Temporal lobe (tissue), 2 donors: ENCODE measurements around the genes OR8D4, OR10S1 and PANX3.

- RAMPAGE, long total RNA: no peak
These were observed 220.7 kb upstream of the BLID start for GRCh38 chr11:122336839-122337053.

GRCh38 chr11:122656160-122657320 lies 1.0 kb downstream of the UBASH3B start:
- RAMPAGE, long total RNA: no peak

- RAMPAGE, long total RNA: no peak
These were observed 17.4 kb downstream of the UBASH3B start for GRCh38 chr11:122672898-122673424.

- RAMPAGE, long total RNA: no peak
These were observed 35.6 kb downstream of the UBASH3B start for GRCh38 chr11:122690773-122691859.

DNA sequence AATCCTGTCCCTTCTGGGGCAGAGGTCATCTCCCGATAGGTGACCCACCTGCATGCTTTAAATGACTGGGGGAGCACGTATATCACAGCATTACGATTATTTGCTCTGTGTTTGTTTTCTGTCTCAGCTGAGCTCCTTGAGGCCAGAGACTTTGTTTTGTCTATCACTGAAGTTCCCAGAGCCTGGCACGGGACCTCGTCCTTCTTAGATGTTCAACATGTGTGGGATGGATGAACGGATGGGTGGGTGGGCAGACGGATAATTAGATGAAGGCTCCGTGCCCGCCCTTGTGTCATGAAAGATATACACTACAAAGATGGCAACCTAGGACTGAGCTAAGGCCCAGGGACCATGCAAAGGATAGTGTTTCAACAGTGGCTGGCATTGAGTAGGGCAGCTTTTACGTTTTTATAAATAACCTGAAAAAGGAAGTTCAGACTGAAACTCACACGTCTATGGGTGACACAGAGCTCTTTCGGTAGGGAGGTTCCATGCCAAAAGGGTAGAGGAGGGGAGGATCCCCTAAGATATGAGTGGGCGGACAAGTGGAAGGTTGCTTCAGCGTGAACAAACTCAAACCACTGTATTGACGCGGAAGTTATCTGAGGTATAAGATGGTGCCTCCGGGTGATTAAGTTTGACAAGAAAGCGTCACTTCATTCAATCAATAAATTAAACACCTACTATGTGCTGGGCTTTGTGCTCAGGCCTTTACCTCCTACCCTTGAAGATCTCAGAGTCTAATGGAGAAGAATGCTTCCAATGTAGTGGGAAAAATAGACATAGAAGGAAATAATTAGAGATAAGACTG lies 90.5 kb downstream of the UBASH3B start:
- RAMPAGE, long total RNA: no peak

DNA sequence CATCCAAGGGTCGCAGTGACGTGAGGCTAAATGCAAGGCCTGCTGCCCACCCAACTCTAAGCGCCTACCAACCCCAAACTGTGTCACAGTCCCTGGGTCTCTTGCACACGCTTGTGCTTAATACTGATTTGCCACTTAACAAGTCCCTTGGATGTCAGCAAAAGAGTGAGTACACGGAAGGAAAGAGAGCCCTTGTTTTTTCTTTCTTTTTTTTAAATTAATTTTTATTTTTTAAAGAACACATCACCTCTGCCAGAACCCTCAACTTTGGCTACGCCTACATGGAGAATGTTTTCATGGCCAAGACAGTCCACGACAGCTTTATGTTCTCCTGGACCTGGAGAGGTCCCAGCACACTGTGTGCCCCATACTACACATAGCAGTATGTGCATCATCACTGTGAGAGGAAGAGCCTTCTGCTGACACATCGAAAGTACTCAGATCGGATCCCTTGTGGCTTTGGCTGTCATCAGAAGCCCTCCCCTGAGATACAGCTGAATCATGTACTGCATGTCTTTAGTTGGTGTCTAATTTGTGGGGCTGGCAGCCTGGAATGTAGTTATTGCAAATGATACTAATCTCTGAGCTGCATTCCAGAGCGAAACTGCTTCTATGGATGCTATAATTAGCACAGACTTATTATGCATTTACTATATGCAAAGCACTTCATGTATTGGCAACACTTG lies 89.5 kb upstream of the CRTAM start:
- RAMPAGE, long total RNA: no peak

DNA sequence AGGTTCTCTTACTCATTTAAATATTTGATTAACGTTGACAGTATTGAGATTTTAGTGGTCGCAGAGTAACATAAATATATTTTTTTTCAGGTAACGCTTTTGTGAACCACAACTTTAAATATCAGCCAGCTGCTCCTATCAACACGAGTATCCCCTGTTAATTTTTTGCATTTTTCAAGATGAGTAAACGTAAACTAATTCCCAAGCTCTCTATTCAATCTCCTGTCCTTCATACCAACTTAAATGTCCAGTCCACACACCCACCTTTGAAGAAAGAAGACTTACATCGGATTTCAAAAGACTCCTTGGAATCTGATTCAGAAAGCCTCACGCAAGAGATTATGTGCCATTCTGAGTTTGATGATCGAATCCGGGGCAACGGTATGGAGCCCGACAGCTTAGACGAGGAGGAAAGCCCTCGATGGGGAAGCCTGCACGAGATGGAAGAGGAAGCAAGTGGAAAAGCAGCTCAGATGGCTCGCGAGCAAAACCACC lies 3.2 kb downstream of the JHY start:
- RAMPAGE, long total RNA: no peak

GRCh38 chr11:123055850-123056407 lies 6.0 kb downstream of the HSPA8 start:
- RAMPAGE, long total RNA: no peak

DNA sequence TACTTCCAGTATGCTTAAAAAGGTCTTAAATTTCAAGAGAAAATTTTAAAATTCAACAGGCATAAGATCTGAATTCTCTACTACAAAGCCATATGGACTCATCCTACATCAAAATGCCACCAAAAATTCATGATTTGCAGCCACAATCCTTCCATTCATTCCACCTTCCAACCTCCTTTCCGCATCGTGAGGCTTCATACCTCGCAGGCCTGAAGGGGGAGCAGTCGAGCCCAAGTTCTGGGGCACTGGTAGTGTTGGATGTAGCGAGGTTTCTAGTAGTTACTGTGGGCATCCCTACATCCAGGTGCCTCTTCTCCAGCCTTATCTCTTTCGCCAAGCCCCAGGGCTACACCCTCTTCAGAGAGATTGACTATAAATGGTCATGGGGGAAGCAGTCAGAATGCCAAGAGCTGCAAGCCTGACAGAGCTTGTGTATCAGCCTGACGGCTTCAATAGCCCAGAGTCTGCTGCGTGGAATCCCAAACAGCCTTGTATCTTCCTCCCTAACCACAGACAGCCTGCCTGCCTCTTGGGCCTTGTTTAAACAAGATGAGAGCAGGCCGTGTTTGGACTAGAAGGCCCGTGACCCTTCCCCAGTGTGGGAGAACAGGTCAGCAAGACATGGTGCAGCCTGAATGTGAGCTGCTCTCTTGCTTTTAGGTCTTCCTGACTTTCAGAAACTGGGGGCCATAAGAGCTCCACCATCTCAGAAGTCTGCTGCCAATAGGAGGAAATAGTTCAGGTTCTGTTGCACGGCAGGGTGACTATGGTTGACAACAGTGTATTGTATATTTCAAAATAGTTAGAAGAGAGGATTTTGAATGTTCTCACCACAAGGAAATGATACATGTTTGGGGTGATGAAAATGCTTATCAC lies 28.8 kb downstream of the CLMP start:
- RAMPAGE, long total RNA: no peak

DNA sequence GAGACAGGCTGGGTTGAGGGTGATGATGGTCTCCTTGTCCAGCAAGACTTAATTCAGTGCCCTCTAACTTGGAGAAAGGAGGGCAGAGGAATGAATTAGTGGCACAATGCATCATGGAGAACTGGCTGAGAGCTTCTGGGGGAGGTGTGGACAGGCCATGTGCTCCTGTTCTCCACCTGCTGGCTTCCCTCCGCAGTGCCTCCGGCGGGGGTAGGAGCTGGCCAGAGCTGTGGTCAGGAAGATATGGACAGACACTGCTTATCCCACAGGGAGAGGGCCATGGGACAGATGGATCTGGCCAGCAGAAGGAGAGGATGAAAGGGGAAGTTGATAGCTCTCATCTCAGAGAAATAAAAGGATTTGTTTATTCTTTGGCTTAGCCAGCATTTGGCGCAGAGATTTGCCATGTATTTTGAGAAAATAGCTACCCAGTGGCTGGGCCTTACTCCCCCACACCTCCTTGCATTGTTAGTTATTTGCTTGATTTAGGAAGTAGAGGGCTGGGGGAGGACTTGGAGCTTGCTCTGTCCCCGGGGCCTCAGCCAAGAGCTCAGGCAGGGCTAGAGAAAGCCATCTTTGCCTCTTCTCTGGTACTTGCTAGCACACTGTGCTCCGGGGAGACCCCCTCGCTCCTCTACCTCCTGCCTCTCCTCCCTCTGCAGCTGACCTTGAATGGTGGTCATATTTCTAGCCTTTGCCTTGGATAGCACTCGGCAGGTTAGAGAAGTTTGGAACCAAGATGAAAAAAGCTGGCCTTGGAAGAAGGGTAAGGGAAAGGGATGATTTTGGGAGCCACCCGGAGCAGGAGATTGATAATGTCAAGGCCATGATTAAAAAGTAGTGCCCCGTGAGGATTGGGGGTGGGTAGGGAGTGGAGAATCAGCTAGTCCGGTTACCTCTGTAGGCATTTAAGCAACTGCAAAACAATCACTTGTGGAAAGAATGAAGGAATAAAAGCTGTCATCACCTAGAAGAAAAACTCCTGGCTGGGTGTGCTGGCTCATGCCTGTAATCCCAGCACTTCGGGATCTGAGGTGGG lies 93.0 kb downstream of the SCN3B start:
- RAMPAGE, long total RNA: no peak

GRCh38 chr11:123574399-123575101 lies 79.9 kb downstream of the SCN3B start:
- RAMPAGE, long total RNA: no peak

GRCh38 chr11:123603146-123603743 lies 51.2 kb downstream of the SCN3B start:
- RAMPAGE, long total RNA: no peak

DNA sequence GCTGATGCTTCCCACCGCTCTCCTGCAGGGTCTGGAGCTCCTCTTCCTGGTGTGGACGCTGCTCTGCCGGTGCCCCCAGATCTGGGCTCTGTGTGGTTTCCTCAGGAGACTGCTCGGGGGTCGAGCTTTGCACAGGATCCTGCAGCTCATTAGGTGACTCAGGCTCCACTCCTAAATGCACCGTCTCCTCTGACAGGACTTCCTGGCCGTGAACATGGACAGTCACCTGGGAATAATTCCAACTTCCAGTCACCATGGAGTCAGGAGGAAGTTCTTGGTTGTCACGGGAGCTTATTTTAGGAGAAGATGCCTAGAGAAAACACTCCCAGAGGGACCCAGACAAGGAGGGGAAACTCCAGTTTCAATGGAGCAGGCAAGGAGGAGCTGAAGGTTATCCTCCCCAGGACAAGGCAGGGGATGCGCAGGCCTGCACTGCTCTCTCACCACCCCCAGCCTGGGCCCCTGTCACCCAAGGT lies 11.8 kb downstream of the ZNF202 start:
- RAMPAGE, long total RNA: no peak

- RAMPAGE, long total RNA: no peak
These were observed 859 bp upstream of the ZNF202 start for GRCh38 chr11:123742236-123742801.

DNA sequence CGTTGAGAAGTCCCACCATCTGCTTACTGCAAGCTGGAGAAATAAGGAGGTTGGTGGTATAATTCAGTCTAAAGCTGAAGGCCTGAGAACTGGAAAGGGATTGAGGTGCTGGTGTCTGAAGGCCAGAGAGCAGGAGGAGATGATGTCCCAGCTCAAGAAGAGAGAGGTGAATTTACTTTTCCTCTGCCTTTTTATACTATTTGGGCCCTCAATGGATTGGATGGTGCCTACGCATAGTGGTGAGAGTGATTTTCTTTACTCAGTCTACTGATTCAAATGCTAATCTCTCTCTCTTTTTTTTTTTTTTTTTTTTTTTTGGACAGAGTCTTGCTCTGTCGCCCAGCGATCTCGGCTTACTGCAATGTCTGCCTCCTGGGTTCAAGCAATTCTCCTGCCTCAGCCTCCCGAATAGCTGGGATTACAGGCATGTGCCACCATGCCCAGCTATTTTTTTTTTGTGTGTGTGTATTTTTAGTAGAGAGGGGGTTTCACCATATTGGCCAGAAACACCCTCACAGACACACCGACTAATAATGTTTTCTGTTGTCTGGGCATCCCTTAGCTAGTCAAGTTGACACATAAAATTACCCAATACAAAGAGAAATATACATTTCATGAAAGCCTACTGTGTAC lies 1.5 kb upstream of the ZNF202 start:
- RAMPAGE, long total RNA: no peak

DNA sequence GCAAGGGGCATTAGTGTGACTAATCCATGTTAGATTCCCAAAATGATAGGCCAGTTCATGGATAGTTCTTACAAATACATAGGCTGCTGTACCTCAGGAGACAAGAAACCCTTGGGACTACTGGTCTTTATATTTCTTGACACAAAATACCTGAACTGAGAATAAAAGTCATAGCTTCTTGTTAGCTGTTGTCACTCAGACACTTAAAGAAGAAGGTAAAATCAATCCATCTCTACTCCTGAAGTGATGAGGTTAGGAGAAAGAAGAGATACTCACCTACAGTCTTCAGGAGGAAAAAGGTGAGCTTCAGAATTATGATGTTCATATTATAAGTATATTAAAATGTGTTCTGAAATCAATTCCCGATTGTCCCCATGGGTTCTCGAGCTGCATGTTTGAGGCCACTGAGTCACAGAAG lies at the start of gene OR8D4:
TSS of gene OR8D4 (plus strand) at position 209 of the 418 bp plus-strand sequence.
- RAMPAGE, long total RNA: no peak

DNA sequence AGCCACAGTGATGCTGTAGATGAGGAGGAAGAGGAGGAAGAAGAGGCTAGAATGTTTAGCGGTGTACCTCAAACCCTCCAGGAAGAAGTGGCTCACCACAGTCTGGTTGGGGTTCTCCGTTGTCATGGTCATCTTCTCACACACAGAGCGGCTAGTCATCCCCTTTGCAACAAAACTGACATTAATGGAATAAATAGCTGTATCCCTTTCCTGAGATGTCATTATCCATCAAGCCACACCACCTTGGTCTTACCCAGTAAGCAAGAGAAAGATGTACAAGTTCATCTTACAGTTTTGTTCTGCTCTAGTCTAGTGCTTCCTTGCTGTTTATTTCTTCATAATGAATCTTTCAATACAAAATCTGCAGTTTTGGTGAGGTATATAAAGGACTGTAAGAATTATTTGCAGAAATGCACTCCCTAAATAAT lies at the start of gene OR10S1:
TSS of gene OR10S1 (minus strand) at position 249 of the 428 bp plus-strand sequence.
- RAMPAGE, long total RNA: no peak

GRCh38 chr11:124611267-124611589 lies at the start of gene PANX3:
TSS of gene PANX3 (plus strand) at chr11:124611428.
- RAMPAGE, long total RNA: no peak

DNA sequence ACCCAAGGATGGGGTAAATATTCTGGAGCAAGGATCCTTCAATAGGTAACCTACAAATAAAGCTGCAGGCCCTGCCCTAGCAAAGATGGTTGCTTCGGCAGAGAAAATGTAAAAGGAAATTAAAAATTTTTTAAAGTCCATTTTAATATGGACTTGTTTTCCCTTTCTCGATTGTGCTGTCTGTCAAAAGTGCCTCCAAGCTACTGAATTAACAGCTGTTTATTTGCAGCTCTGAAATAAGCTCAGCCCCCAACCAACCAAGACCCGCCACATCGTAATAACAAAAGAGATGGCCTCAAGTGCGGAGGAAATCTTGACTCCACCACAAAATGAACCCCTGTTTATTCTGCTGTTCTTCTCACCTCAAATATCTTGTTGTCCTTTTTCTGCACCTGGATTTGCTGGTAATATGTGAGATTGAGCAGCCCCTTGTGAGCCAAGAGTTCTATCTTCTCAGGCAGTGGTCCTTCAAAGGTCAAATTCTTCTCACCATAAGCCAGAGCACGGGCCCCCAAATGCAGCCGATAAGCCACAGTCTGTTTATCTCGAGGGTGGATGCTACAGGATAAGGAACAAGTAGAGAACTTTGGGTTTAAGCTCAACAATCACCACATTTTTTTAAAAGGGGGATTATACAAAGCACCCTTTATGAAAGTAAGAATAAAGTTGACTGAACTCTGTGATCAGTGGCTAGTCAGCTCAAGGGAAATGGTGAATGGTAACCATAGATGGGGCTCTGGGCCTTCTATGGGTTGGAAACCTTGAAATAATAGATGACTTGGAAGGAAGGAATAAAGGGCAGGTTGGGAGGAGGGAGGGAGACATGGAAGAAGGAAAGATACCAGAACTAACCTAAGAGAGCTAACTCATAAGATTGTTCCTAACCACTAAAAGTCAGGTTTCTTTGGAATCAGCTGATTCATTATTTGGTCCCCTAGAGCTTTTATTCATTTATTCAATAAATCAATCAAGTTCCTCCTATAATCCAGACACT lies 15.8 kb downstream of the TBRG1 start:
- RAMPAGE, long total RNA: no peak

DNA sequence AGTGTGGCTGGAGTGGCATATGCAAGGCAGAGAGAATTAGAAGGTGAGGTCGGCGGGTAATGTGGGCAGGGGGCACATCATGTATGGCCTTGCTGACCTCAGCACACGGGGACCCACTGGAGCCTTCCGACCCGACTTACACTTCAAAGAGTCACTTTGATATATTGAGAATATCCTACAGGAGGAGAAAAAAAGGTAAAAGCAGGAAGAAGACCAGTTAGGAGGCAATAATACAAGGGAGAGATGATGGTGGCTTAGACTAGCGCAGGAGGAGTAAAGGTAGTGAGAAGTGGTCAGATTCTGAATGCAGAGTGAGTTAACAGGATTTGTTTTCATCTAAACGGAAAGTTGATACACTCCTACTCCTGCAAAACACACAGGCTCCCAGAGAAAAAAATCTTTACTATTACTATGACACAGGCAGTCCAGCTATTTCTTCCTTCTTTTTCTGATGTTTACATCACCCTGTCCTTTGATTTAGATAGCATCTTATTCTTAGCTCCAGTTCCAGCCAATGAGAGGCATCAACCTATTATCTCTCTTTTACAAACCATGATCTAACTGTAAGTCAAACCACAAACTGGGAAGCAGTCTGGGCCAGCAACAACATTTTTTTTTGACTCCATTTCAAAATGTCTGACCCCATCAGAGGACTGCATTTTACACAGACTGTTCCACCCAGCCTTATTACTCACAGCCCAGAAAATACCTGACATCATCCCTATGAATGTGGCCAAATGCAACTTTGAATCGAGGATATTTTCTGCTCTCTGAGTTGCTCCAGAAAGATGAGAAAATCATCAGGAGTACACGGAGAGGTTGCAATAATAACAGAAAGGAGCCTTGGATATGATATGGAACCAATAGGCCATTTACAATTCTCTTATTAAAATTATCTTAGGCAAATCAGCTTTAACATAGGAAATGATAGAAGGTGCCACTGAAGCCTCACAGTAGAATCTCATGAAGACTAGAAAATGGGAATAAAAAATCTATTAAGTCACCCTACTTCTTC lies 20.9 kb downstream of the TBRG1 start:
- RAMPAGE, long total RNA: no peak